SUDHL5 (cell line): ENCODE measurements around the gene WSCD2.

- PRO-cap, result no peak
Measured at GRCh38 chr12:107580911-107582228, 104.2 kb upstream of the PWP1 start.

DNA sequence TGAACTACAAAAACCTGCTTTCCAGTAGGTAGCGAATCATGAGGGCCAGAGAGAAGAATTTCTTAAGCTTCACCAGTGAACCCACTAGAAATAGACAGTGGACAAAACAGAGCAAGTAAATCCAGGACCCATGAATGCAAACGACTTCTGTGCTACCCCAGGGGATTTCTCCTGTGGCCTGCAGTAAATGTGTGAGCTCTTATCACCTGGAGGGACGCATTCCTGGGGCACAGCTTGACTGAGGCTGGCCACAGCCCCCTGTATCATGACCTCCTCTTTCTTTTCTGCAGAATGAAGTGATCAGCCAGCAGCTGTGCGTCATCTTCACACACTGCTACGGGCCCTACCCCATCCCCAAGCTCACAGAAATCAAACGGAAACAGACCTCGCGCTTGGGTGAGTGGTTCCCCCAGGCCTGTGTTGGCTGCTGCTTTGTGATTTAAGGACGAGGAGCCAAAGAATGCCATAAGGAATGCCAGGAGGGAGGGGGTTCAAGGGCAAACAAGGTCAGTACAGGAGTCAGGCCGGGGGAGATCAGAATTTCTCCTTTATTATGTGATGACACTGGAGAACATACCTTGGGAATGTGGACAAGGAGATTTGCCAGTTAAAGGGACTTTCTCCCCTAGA, 50.5 kb upstream of the PWP1 start:
- PRO-cap, result no peak

GRCh38 chr12:108128912-108129933, at the start of gene WSCD2:
WSCD2 (plus strand) TSS chr12:108129288.
- PRO-cap, result no peak

DNA sequence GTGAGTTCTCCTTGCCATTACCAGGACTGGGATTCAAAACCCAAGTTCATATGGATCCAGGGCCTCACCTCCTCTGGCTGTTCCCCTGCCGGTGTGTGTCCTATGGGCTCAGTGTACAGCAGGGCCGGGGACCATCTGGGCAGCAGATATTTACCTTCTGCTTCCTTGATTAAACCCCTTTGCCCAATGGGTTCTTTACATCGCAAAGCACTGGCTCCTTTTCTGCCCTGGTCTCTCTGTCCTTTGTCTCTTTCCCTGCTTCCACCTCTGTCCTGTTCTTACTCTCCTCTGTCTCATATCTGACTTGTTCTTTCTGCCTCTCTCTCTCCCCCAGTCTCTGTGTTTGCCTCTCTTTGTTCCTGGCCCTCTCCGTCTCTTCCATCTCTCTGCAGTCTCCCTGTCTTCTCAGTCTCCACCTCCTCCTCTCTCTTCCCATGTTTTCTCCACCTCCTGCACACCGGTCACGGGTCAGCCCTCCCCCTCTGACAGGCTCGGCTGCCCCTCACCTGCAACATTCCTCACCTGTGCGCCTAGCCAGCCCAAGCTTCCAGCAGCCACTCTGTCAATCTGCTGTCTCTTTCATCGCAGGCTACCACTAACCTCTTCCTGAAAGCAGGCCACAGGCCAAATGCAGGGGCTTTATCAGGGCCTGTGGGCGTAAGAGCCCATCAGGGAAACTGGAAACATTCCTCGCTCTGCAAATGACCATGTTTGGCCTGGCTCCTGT, 34.7 kb downstream of the CMKLR1 start:
- PRO-cap, result no peak

GRCh38 chr12:108315908-108316473, 23.1 kb downstream of the CMKLR1 start:
- PRO-cap, result no peak

DNA sequence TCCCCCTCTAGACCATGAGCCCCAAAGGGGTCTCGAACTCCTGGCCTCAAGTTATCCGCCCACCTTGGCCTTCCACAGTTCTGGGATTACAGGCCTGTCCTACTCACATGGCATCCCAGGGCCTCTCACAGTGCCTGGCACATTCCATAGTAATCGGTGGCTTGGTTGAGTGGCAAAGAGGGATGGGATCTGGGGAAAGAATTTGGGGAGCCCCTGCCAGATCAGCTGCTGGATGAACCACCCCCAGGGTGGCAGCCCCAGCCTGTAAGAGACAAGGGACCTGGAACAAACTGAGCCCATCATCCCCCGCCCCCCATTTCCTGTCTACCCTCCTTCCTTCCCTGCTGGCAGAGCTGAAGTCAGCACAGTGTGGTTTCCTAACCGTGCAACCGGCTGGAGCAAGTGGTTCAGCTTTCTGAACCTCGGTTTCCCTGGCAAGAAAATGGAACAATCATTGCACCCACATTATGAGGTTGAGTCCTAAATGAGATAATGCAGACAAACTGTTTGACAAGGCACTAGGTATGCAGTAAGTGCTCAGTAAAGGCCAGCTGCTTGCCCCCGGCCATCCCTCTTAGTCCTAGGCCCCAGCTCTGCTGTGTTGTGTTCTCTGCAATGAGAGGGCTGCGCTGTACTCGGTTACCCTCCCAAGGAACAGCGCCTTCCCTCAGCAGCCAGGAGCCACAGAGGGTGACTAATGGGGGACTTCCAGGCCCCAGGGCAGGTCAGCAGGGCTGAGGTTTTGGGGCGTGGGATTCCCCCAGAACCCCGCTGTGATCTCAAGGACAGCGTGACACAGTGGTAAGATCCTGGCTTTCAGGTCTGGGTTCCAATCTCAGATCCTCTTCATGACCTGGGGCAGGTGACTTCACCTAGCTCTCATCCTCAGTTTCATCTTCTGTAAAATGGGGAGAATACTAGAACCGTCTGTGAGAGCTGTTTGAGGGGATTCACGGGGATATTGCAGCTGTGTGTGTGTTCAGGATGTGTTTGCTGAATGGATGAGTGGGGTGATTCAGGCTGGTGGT, 16.6 kb downstream of the SELPLG start:
- PRO-cap, result unidirectional peak, minus-strand start at position 614 of the sequence

- PRO-cap, result bidirectional peak, plus-strand start at chr12:108637902, minus-strand start at chr12:108637636
Measured at GRCh38 chr12:108637219-108638127, 3.8 kb upstream of the SELPLG start.

GRCh38 chr12:108641019-108641937, 7.6 kb upstream of the SELPLG start:
- PRO-cap, result bidirectional peak, plus-strand start at chr12:108641337, minus-strand start at chr12:108641216

GRCh38 chr12:108641938-108642523, 8.3 kb upstream of the SELPLG start:
- PRO-cap, result bidirectional peak, plus-strand start at chr12:108642173, minus-strand start at chr12:108642044

DNA sequence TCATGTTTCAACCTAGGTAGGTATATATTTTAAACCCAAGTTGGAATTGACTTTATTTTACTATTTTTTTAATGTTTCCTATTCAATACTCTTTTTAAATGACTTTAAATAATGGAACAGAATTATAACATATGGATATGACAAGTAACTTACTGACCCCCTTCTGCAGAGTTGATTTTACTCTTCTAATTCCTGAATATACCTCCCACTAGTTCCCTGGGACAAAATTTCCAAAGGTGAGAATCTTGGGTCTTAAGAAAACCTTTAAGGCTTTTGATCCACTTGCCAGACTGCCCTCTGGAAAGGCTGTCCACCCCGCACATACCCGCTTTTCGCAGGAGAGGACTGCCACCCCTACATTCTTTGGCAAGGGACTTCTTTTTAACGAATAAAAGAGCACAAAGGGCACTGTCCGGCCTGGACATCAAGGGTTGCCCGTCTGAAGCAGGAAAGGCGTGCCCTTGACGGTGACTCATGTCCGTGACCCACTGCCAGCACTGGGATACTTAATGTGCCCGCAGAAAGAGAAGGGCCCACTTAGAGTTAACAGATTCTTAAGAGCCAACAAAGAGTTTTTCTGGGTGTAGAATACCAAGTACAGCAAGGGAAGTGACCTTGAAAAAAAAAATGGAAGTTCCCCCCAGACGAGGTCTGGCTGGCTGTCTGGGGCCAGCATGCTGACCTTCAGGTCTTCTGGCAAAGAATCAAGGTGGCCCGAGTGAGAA, 10.1 kb upstream of the SELPLG start:
- PRO-cap, result no peak

- PRO-cap, result bidirectional peak, plus-strand start at chr12:108691766, minus-strand start at chr12:108691629
Measured at GRCh38 chr12:108691463-108692417, 39.6 kb downstream of the CORO1C start.

DNA sequence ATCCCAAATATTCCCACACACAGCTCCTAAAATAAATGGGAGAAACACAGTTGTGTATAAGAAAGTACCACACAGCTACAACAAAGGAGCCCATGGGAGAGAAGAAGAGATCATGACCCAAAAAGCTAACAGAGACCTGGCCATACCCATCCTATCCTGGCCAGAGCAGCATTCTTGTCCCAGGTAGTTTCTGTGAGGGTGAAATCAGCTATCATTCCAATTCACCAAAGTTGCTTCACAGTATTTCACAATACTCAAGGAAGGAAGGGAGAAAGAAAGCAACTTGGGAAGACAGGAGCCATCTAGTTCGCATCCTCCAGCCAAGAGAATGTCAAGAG, 35.4 kb downstream of the CORO1C start:
- PRO-cap, result no peak

GRCh38 chr12:108713395-108714149, 17.7 kb downstream of the CORO1C start:
- PRO-cap, result no peak

DNA sequence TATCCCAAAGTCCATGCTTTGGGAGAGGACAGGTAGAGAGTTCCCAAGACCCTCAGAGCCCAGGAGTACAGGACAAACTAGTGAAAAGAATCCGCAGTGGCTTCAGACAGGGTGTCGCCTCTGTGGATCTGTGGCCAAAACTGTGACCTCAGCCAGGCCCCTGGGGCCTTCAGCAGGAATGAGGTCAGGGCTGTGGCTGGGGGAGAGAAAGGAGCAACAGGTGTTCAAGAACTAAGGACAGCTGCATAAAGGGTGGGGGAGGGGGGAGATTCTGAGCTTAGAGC, 40.8 kb upstream of the CORO1C start:
- PRO-cap, result no peak

GRCh38 chr12:108801455-108802832, 55.4 kb downstream of the SSH1 start:
- PRO-cap, result no peak

DNA sequence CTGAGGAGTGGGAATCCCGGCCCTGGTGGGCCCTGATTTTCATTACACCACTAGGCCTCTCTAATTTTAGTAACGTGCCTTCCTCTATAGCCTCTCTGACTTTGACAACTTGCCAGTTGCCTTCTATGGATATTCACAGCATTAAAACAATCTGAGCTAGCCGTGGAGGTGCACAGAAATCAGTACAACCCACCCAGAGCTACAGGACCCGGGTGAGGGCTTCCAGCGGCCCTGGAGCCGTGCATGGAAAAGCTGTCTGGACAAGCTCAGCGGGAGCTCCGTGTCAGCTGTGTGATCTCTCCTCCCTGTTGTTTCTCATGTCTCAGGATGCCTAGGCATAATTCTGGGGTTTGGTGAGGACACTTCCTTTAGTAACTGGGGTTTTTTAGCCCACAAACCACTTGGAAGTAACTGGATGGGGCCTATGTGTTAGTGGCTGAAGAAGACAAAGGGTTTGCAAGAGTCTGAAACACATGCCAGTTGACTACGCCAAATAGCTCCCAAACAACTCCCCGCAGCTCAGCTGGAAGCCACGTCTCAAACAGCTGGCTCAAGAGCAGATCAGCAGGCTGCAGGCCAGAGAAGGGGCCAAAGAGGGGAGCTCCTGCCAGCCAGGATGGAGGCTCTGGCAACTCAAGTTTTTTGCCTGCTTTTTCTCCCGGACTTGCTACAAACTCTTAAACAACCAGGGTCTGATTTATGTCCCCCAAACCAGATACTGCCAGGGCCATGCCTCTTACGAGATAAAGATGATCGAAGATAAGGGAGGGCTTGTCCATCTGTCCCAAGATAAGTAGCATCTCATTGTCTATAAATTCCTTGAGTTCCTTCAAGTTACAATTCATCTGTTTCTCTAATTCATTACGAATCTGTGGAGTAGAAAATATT, 52.8 kb downstream of the SSH1 start:
- PRO-cap, result no peak

GRCh38 chr12:108810607-108811685, 46.4 kb downstream of the SSH1 start:
- PRO-cap, result no peak

- PRO-cap, result no peak
Measured at GRCh38 chr12:108821798-108822335, 35.5 kb downstream of the SSH1 start.

- PRO-cap, result no peak
Measured at GRCh38 chr12:108826838-108828060, 30.1 kb downstream of the SSH1 start.

DNA sequence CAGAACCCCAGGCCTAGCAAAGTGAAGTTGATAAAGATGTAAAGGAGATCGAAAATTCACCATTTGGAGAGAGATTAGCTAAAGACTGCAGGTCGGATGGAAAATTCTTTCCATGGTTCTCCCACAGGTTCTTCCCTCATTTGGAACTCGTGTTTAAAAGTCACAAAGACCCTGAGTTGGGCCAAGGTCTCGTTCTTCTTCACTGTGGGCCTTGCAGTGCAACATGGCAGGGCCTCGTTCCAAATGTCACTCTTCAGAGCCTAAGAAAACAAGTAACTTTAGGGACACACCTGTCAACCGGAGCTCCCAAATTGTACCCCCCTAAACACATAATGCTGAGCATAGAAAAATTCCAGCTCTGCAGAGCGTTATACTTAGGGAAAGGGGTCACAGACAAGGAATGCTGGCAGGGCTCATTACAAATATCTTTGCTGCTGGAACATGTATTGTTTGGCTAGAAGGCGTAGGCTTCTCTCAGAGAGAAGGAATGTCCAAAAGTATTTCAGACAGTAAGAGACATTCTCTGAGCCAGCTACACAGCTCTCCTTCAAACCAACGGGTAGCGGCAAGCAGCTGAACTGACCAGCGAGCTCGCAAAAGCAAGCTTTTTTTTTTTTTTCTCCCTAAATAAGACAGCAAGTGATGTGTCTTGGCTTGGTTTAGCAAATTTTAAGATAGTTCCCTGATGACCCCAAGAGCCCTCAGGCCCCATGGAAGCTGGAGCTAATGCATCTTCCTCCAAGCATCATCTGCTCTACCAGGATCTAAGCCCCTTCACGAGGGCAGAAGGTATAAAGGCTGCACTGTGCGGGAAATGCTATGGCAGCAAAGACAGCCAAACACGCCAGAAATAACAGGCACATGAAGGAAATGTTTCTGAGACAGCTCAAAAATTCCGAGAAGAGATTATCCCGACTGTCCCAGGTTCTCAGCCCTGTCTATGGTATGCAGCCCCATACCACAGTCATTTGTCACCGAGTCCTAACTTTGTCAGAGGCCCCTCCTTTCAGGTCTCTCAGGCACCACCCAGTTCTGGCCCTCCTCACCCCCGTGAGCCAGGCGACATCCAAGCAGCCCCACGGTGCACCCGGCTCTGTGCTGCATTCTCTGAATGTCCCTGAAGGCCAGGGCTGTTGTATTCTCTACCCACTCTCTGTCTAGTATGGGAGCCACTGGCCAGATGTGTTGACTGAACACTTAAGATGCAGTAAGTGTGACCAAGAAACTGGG, 24.4 kb downstream of the SSH1 start:
- PRO-cap, result no peak